Keratinocyte (primary cell): ENCODE results near the genes ZNF280C, ENOX2, ARHGAP36 and STK26.

GRCh38 chrX:125202510-125202926 is 117.2 kb upstream of the TEX13C start:
CAGE:
- cytosol, long polyA minus RNA = no peak
- cytosol, long polyA plus RNA = no peak
- long polyA plus RNA = no peak
- nucleus, long polyA minus RNA = no peak
- nucleus, long polyA plus RNA = no peak

CAGE:
- cytosol, long polyA minus RNA = no peak
- cytosol, long polyA plus RNA = no peak
- long polyA plus RNA = no peak
- nucleus, long polyA minus RNA = no peak
- nucleus, long polyA plus RNA = no peak
Measured at GRCh38 chrX:126552246-126552705, 338 bp downstream of the DCAF12L1 start.

GRCh38 chrX:129497621-129498119 is 25.6 kb downstream of the SMARCA1 start:
CAGE:
- cytosol, long polyA minus RNA = no peak
- cytosol, long polyA plus RNA = no peak
- long polyA plus RNA = no peak
- nucleus, long polyA minus RNA = no peak
- nucleus, long polyA plus RNA = no peak

CAGE:
- cytosol, long polyA minus RNA = no peak
- cytosol, long polyA plus RNA = no peak
- long polyA plus RNA = no peak
- nucleus, long polyA minus RNA = no peak
- nucleus, long polyA plus RNA = no peak
Measured at GRCh38 chrX:130089518-130089954, 20.8 kb downstream of the ELF4 start.

CAGE:
- cytosol, long polyA minus RNA = no peak
- cytosol, long polyA plus RNA = no peak
- long polyA plus RNA = no peak
- nucleus, long polyA minus RNA = no peak
- nucleus, long polyA plus RNA = no peak
Measured at GRCh38 chrX:130091854-130092746, 18.2 kb downstream of the ELF4 start.

DNA sequence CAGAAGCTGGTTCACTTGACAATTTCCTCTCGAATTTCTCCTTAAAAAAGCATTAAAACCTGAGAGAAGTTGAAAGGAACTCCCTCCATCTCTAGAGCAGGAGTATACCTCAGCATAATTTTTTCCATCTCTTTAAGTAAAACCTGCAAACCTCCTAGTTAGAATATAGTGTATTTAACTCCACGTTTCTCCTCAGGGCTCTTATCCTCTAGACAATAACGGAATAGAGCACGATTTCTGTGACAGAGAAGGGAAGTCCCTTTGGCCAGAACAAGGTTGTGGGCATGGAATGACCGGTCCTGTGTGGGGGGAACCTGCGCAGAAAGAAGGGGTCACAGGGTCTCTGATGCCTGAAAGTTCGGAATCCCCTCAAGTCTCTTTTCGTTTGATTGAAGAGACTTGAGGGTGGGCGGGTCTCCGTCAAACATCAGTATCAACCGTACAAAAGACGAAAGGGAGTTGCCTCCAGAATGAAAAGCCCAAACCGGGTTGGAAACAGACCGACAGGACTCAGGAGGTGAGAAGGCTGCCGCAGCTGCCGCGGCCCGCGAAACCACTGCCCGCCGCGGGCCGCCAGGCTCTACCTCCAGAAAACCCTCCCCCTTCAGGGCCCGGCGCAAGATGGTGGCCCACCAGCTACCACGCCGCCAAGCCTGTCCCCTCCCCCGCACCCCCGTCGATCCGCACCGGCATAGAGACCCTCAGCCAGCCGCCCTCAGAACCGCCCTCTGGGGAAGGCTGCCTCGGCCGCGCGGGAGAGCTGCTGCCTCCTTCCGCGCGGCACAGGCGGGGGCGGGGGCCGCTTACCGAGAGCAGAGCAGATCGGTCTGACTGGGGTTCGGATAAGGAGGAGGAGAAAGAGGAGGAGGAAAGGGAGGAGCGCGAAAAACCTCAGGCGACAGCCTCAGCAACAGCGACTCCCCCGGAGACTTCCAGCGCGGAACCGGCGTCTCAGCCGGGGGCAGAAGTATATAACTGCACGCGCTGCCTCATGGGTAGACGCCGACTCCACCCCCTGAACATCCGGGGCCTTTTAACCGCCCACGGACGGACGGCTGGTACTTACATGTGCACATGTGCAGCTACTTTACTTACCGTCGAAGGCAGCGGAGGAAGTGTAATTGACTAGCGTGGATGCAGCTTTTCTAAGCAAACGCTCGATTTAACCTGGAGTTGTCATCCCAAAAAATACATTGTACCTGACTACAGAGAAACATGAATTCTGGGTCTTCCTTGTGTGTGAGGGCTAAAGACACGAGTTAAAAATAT is at the start of gene ZNF280C:
Gene ZNF280C (minus strand): TSS at position 945 of the 1,269 bp plus-strand sequence.
CAGE:
- cytosol, long polyA minus RNA = no peak
- cytosol, long polyA plus RNA = no peak
- long polyA plus RNA = no peak
- nucleus, long polyA minus RNA = start-site peak on the minus strand centred at position 844 of the sequence, 31 bp wide, 6 reads
- nucleus, long polyA plus RNA = no peak

GRCh38 chrX:130517481-130518022 is 115.8 kb downstream of the RBMX2 start:
CAGE:
- cytosol, long polyA minus RNA = no peak
- cytosol, long polyA plus RNA = no peak
- long polyA plus RNA = no peak
- nucleus, long polyA minus RNA = no peak
- nucleus, long polyA plus RNA = no peak

DNA sequence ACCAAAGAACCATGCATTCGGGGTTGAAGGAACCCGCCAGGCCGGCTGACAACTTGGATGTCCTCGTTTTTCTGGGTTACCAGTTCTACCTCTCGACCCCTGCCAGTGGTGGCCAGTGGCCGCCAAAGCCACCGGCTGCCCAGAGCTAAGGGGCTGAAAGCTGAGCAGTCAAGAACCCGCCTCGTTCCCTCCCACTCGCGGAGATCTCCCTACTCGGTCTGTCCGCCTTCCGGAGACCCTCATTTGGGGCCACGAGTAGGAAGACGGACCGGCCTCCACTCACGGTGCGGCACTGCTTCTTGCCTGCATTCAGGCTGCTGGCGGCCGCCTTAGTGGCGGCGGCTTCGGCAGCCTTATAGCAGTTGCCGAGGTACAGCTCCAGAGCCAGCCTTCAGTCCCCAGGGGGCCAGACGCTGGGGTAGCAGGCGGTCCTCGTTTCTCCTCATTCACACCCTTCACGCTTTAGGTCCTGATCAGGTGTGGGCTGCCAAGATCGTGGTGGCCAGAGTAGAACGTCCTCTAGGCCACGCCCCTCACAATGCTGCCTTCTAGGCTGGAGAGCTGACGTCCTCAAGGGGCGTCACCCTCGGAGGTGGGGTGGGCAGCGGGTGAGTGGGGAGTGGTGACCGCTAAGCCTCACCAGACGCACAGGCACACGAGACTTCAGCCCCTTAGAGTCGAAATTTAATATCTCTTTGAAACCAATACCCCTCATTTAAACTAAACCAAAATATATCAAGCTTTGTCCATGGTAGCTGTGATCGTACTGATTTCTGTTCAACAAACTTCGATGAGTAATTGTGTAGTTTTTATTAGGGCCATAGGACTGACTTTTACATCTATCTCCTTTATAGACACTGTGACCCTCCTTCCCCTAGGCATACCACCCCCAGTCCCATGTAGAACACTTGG is 122.2 kb downstream of the RBMX2 start:
CAGE:
- cytosol, long polyA minus RNA = no peak
- cytosol, long polyA plus RNA = no peak
- long polyA plus RNA = no peak
- nucleus, long polyA minus RNA = no peak
- nucleus, long polyA plus RNA = no peak

DNA sequence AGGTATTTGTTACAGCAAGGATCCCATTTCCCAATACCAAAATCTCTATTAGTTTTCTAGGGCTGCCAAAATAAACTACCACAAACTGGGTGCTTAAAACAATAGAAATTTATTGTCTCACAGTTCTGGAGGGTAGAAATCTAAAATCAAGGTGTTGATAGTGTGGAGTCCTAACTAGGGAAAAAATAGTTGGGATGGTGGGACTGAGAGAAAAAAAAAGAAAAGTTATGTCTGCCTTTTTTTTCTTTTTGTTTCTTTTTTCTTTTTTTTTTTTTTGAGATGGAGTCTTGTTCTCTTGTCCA is 131.0 kb downstream of the RBMX2 start:
CAGE:
- cytosol, long polyA minus RNA = no peak
- cytosol, long polyA plus RNA = no peak
- long polyA plus RNA = no peak
- nucleus, long polyA minus RNA = no peak
- nucleus, long polyA plus RNA = no peak

GRCh38 chrX:130902358-130903686 is at the start of gene ENOX2:
Gene ENOX2 (minus strand): TSS chrX:130903209.
CAGE:
- cytosol, long polyA minus RNA = start-site peak on the minus strand at chrX:130903201-130903209, 50 reads
- cytosol, long polyA plus RNA = no peak
- long polyA plus RNA = no peak
- nucleus, long polyA minus RNA = start-site peak on the minus strand at chrX:130903191-130903214, 158 reads
- nucleus, long polyA plus RNA = no peak

CAGE:
- cytosol, long polyA minus RNA = no peak
- cytosol, long polyA plus RNA = no peak
- long polyA plus RNA = no peak
- nucleus, long polyA minus RNA = no peak
- nucleus, long polyA plus RNA = no peak
Measured at GRCh38 chrX:131058096-131058575, at the start of gene ARHGAP36. Gene ARHGAP36 (plus strand): TSS chrX:131058346.

DNA sequence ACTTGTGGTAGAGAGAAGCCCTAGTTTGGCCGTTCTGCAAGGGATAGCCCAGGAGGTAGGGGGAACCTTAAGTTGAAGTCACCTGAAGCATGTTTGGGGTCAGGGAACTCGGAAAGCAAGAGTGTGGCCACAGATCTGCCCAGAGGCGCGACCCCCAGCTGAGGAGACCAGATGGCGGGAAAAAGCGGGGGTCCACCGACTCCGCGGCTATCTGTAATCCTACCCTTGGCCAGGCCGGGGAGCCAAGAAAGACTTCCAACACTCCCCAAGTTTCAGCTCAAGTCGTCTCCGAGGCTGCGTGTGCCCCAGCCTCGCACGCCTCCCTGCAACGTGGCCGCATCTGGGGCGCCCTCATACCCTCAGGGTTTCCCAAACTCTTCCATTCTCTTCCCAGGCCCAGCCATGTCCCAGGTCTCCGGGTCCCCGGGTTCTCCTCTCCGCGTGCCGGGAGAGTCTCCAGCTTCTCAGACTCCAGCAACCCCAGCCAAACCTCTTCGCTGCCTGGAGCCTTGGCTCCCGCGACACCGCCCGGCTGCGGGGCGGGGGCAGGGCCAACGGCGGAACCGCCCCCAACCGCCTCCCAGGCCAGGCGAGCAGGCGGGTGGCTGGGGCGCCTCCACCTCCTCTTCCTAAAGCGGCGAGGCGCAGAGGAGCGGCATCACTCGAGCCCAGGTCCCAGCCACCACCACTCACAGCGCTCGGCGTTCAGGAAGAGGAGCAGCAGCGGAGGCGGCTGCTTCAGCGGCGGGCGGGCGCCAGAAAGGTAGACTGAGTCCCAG is at the start of gene STK26:
Gene STK26 (plus strand): TSS at position 658 of the 779 bp plus-strand sequence.
CAGE:
- cytosol, long polyA minus RNA = start-site peak on the plus strand centred at position 643 of the sequence, 41 bp wide, 71 reads
- cytosol, long polyA plus RNA = start-site peak on the plus strand centred at position 658 of the sequence, 101 bp wide, 115 and 22 reads in 2 replicates
- long polyA plus RNA = no peak
- nucleus, long polyA minus RNA = no peak
- nucleus, long polyA plus RNA = no peak

DNA sequence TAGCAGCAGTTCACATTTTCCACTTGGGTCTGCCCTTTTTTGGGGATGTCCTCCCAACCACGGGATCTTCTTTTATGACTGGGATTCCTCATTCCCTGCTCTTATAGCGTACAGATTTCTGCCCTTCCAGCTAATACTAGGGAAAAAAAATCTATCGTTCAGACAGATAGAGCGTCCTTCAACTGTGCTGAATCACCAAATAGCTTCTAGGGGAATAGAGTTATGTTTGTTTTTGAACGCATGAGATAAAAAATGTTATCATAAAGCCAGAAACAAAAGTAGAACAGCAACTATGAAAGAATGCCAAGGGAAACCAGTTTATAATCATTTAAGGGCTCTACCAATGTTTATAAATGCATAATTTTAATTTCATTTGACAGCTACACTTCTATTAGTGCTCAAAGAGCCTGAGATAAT is 12.9 kb downstream of the RAP2C start:
CAGE:
- cytosol, long polyA minus RNA = no peak
- cytosol, long polyA plus RNA = no peak
- long polyA plus RNA = no peak
- nucleus, long polyA minus RNA = no peak
- nucleus, long polyA plus RNA = no peak

GRCh38 chrX:132488377-132488588 is 555 bp downstream of the MBNL3 start:
CAGE:
- cytosol, long polyA minus RNA = no peak
- cytosol, long polyA plus RNA = no peak
- long polyA plus RNA = no peak
- nucleus, long polyA minus RNA = no peak
- nucleus, long polyA plus RNA = no peak

DNA sequence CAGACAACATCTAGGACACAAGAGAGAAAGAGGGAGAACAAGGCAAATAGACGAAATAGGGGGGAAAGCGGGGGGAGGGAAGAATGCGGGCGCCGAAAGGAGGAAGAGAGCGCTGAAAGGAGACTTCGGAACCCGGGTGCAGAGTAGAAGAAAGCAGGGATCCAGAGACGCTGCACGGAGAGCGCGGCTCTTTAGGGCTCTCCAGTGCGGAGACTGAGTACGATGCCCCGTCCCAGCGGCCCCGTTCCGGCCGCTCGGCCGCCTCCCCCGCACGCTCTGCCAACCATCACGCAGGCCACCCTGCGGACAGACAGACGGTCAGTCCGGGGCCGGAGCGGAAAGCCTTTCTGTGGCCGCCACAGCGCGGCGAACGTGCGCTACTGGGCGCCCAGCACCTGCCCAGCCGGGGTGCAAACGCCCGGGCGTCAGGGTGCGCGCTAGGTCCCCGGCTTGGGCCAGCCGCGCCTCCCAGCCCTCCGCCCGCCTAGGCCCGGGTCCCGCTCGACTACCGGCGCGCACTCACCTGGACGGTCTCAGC is 2.1 kb downstream of the HS6ST2 start:
CAGE:
- cytosol, long polyA minus RNA = no peak
- cytosol, long polyA plus RNA = no peak
- long polyA plus RNA = no peak
- nucleus, long polyA minus RNA = no peak
- nucleus, long polyA plus RNA = no peak

CAGE:
- cytosol, long polyA minus RNA = no peak
- cytosol, long polyA plus RNA = no peak
- long polyA plus RNA = no peak
- nucleus, long polyA minus RNA = no peak
- nucleus, long polyA plus RNA = no peak
Measured at GRCh38 chrX:133307826-133308383, 89.8 kb upstream of the TFDP3 start.

GRCh38 chrX:133649443-133650117 is 234.3 kb upstream of the GPC4 start:
CAGE:
- cytosol, long polyA minus RNA = no peak
- cytosol, long polyA plus RNA = no peak
- long polyA plus RNA = no peak
- nucleus, long polyA minus RNA = no peak
- nucleus, long polyA plus RNA = no peak

DNA sequence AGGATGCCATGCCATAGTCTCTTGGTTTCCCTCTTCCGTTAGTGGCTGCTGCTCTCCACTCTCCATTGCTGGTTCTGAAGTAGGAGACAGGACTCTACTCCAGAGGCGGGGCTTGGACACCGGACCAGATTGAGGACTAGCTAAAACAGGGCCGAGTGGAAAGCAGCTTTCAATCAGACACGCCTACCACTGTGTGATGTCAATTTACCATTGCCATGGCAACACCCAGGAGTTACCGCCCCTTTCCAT is 88.7 kb upstream of the CCDC160 start:
CAGE:
- cytosol, long polyA minus RNA = no peak
- cytosol, long polyA plus RNA = no peak
- long polyA plus RNA = no peak
- nucleus, long polyA minus RNA = no peak
- nucleus, long polyA plus RNA = no peak

DNA sequence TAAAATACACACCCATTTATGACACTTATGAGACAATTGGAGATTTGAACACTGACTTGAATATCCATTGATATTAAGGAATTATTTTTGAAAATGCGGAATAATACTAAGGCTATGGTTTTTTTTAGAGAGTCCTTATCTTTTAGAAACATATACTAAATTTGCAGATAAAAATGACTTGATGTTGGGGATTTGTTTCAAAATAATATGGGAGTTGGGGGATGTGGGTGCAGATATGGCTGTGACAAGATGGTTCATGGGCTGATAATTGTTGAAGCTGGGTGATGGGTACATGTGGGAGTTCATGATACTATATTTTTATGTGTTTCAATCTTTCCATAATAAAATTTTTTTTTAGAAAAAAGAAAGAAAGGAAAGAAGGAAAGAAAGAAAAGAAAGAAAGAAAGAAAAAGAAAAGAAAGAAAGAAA is 60.2 kb downstream of the HPRT1 start:
CAGE:
- cytosol, long polyA minus RNA = no peak
- cytosol, long polyA plus RNA = no peak
- long polyA plus RNA = no peak
- nucleus, long polyA minus RNA = start-site peak on the plus strand centred at position 216 of the sequence, 195 bp wide, 10 reads
- nucleus, long polyA plus RNA = no peak

GRCh38 chrX:134603872-134604367 is 54.4 kb downstream of the PLAC1 start:
CAGE:
- cytosol, long polyA minus RNA = no peak
- cytosol, long polyA plus RNA = no peak
- long polyA plus RNA = no peak
- nucleus, long polyA minus RNA = no peak
- nucleus, long polyA plus RNA = no peak